Measurements from ENCODE around the gene VPS54.

GRCh38 chr2:62466929-62467552, 39.0 kb downstream of the TMEM17 start:
- PRO-cap, 10 experiments = no peak in any of the 10 experiments

- PRO-cap, 10 experiments = peak in 9 of 10 experiments; most common plus-strand start chr2:63842555 (in 1); most common minus-strand start chr2:63842656 (in 7)
Observed at GRCh38 chr2:63842031-63842853, 546 bp downstream of the UGP2 start.

DNA sequence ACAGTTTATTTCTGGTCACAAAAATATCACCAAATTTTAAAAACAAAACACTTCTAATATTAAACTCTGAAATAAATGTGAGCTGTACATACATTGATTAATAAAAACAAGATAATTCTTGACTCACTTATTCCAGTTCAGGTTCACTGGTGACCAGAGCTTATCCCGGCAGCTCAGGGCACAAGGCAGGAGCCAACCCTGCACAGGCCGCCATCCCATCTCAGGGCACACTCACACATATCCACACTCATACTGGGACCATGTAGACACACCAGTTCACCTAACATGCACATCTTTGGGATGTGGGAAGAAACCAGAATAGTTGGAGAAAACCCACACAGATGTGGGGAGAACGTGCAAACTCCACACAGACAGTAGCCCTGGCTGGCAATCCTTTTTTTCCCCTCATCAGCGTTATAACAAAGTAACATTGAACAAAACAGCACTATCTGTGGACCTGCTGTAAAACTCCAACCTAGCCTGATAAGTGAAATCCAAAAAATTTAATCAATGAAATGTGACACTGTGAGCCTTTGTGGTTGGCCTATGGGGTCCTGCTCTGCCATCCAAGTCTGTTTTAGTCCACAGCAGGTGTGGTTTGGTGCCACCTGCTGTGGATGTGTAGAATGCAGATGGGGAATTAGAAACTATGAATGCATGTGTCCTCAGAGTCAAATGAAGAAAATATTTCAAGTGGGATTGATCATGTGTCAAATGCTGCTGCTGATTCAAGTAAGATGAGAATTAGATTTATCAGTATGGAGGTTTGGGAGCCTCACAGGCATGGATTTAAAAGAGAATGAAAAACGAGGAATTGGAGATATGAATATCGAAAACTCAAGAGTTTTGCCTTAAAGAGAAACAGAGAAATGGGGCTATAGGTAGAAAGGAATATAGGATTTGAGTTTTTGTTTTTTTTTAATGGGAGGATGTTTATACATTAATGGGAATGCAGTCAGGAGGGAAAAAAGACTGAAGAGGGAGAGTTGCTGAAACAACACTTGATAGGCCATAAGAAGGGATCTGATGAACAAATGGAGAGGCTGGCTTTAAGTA, 47.0 kb downstream of the UGP2 start:
- PRO-cap, 10 experiments = no peak in any of the 10 experiments

GRCh38 chr2:63944309-63944769, 74.9 kb downstream of the VPS54 start:
- PRO-cap, 10 experiments = no peak in any of the 10 experiments

DNA sequence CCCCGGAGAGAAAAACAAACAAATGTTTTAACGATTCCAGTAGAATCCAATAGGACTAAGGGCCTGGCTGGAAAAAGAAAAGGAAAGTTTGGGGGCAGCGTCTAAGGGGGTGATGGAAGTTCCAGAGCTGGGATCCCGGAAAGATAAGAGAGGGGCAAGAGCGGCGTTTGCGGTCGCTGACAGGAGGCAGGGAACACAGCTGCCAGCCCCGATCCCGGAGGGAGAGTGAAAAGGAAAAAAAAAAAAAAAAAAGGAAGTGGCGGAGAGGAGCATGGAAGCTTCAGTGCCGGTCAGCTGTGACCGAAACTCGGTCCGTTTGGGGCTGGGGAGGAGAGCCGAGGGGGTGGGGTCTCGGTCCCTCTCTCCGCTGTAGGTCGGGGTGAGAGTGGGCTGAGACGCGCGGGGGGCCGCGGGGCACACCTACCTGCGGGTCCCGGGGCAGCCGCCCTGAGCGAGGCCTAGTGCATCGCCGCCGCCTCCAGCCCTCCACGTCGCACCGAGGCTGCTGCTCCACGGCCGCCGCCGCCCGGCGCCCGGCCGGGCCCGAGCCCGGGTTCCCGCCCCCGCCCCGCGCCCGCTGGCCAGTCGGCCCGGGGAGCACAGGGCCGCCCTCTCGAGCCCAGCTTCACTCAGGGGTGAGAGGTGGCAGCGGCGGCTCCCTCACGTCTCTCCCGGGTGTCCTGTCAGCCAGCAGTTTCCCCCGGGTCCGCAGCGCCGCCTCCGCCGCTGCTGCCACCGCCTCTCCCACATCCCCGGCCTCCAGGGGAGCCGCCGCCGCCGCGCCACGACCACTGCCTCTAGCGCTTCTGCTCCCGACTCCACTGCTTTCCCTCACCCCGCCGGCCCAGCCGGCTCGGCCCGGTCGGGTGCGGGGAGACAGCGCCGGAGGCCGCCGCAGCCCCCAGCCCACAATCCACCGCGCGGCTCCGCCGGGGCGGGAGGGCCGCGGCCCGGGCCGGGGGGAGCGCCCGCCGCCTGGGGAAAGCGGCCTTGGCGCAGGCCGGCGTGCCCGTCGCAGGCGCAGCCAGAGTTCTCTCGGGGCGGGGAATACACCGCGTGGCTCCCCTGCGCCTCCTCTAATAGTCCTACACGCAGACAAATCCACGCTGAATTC, at the start of gene VPS54:
TSS of gene VPS54 (minus strand) at position 915 of the 1,114 bp plus-strand sequence.
- PRO-cap, 10 experiments = peak in 10 of 10 experiments; most common plus-strand start position 628 of the sequence (in 6); most common minus-strand start position 227 of the sequence (in 5)

DNA sequence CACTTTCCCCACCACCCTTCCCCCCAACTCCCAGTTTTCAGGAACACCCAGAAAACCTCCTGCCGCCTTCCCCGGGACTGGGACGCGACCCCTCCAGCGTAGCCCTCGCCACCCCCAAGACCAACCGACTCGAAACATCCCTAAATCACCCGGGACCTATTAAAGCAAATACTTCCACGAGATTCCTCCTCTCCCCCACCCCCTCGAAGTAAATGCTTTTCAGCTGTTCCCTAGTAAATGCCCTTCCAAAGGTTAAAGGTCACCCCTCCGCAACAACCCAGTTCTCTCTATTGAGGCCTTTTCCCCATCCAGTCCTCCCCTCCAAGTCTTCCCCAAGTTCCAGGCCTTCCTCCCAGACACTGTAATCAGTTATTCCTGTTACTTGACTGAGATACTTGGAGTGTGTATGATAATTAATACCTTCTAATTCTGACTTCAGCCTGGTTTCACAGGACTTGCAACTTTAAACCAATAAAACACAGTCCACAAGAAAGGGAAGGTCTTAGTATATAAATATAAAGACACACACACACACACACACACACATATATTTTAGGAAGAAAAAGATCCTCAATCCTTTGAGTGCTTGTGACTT, 497 bp upstream of the VPS54 start:
- PRO-cap, 10 experiments = no peak in any of the 10 experiments

DNA sequence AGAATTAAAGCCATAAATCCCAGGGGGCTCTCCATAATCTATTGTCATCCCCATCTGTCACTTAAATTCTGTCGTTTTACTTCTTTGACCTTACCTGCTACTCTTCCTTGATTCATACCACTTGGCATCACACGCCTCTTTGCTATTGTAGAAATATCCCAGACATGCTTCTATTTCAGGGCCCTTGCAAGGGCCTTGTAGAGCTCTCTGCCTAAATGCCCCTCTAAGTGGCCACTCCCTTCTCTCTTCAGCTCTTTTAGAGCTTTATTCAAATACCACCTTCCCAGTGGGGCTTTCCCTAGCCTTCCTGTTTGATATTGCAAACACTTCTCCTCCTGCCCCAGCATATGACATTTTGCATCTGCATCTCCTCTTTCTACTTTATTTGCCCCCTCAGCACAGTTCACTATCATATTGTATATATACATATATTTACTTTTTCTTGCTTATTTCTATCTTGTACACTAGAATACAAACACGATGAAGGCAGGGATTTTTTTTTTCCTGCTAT, 54.0 kb downstream of the PELI1 start:
- PRO-cap, 10 experiments = no peak in any of the 10 experiments

GRCh38 chr2:64108737-64109400, 35.4 kb downstream of the PELI1 start:
- PRO-cap, 10 experiments = no peak in any of the 10 experiments

GRCh38 chr2:64119237-64119963, 24.8 kb downstream of the PELI1 start:
- PRO-cap, 10 experiments = peak in 1 of 10 experiments; most common plus-strand start chr2:64119613 (in 1); most common minus-strand start chr2:64119489 (in 1)

DNA sequence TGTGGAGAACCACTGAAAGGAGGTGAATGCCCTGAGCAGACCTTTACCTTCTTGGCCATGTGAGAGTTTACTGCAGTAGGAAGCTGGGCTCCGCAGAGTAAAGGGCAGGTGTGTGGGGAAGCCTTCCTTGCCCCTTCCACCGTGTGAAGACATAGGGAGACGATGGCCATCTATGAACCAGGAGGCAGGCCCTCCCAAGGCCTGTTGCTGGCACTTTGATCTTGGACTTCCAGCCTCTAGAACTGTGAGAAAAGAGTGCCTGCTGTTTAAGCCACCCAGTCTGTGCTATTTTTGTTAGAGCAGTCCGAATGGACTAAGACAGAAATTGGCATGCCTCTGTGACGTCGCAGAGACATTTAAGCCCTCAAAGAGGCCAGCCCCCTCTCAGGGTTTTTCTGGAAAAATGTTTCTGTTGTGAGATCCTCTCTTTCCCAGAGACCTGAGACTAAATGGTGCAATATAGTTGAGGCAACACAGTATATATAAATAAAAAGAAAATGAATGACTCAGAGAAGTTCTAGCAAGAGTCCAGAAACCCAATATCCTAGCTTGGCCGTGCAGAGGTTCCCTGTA, 121.9 kb upstream of the LGALSL start:
- PRO-cap, 10 experiments = no peak in any of the 10 experiments

DNA sequence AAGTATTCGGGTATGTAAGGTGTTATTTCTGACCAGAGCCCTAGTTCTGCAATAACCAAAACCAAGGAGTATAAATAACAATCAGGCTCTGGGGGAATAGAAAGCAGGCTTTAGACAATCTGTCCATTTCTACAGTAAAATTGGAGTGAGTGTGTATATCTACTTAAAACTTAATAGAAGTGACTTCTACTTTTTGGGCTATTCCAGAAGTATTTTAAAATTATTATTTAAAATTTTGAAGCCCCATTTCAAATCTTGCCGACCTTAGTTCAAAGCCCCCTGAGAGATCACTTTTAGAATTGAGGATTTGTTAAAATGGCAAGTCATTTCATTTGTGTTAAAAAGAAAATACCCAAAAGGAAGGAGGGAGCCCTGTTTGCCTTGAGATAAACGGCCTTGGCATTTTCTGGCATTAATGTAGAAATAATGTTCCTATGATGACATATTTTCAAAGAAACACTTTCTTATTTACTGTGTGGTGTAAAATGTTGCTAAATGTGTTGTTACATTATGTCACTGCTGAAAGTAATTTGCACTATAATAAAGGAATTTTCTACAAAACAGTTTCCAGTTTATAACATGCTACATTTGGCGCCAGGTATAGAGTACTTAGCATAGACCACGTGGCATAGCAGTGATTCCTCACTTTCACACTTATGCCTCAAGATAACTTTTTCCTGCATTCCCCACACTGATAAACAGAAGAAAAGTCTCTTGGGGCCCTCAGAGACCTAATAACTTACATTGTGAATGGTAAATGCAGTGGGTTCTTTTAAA, 7.0 kb downstream of the LGALSL start:
- PRO-cap, 10 experiments = no peak in any of the 10 experiments

DNA sequence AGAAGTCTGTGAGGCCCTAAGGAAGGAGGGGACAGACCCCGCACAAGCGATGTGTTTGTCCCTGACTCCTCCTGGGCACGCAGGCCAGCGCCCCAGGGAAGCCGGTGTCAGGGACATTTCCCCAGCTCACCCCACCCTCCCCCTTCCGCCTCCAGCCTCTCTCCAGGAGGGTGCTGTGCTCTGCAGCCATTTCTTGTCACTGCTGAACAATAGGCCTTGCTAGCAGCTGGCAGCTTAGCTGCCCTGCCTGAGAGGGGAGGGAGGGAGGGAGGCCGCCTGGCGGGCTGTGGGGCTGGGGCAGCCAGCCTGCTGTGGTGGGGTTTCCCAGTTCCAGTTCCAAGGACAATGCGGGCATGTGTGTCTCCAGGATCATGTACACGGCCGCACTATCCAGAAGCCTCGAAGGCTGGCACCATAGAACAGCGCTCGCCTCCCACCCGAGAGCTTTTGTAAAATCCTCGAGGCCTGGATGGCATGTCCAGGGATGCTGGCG, 26.4 kb downstream of the SERTAD2 start:
- PRO-cap, 10 experiments = peak in 1 of 10 experiments; most common minus-strand start position 201 of the sequence (in 1)

DNA sequence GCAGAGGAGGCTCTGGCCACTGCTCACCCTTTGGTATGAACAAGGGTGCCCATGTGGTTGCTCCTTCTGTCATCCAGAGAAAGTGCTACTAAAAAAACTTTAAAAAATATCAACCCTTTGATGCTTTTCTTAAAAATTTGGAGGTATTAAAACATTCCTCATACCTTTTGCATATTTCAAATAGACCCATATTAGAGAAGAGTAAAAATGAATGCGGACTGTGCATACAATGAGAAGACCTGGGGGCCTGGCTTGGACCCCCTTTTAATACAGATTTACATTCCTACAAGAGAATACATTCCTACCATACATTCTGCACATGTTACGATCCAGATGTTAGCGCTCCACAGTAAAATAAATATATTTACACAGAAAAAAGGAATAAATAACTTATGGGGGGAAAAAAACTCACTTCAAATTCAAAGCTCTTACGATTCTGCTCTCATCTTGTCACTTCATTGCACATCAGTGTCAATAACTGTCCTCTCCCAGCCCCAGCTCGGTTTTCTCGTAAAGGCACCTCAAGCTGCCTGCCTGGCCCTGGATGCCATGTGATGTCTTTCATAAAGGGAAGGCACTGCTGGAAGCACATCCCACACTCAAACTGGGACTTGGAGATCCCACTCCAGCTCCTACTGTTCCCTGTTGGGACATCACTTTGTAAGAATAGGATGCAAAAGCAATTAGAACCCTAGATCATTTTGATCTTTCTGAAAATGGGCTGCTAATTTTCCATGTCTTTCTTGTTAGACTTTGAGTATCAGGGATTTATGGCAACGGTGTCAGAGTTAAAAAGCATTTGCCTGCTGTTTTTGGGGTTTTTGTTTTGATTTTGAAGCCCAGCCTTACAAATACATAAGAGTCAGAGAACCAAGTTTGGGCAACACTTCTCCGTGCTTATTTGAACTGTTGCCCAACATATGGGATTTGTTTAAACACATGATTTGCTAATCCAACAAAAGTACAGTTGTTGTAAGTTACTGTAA, 20.9 kb downstream of the SERTAD2 start:
- PRO-cap, 10 experiments = no peak in any of the 10 experiments

- PRO-cap, 10 experiments = peak in 1 of 10 experiments; most common plus-strand start chr2:64650501 (in 1)
Observed at GRCh38 chr2:64650376-64650744, 3.4 kb downstream of the SERTAD2 start.

DNA sequence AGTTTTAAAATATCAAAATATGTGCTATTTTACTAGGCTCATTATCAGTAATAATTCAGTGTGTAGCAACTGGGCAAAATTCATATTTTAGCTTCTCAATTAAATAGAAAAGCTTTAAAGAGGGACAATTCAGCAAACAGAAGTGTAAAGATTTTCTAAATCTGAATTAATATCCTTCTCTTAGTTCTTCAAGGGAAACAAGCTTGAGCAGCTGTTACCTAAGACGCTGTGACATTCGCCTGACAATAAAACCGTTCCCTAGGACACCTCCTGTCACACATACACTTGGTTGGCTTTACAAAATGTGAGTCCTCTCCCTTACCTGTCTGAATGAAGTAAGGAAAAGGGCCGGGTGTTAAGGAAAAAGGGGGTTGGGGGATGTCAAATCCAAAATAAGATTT, 2.2 kb downstream of the SERTAD2 start:
- PRO-cap, 10 experiments = no peak in any of the 10 experiments

GRCh38 chr2:64655676-64656476, 2.2 kb upstream of the SERTAD2 start:
- PRO-cap, 10 experiments = no peak in any of the 10 experiments

GRCh38 chr2:64666813-64667586, 13.3 kb upstream of the SERTAD2 start:
- PRO-cap, 10 experiments = no peak in any of the 10 experiments

GRCh38 chr2:64769374-64769782, 115.7 kb upstream of the SERTAD2 start:
- PRO-cap, 10 experiments = peak in 2 of 10 experiments; most common minus-strand start chr2:64769578 (in 2)

DNA sequence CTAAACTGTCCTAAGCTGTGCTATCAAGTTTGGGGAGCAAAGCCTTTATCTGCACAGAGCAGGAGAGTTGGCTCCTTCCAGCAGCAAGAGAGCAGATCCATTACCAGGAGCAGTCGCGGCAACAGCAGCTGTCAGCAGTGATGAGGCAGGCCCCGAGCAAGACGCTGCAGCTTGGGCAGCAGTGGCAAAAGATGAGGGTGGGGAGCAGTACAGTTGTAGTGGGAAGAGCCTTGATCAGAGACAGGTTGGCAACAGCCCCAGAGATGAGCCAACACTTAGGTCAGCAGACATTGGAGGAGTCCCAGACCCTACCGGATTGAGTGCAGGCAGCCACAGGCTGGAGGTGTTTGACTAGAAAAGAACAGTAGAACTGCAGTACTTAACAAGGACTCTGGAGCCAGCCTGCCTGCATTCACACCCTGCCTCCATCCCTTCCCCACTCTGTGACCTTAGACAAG, 117.1 kb upstream of the SERTAD2 start:
- PRO-cap, 10 experiments = no peak in any of the 10 experiments

GRCh38 chr2:64819414-64820218, 165.9 kb upstream of the SERTAD2 start:
- PRO-cap, 10 experiments = peak in 1 of 10 experiments; most common minus-strand start chr2:64819899 (in 1)

All from Metastatic Breast Carcinoma in the Brain (tissue), 10 donors.